ENCODE measurements around a stretch of chr17.

DNA sequence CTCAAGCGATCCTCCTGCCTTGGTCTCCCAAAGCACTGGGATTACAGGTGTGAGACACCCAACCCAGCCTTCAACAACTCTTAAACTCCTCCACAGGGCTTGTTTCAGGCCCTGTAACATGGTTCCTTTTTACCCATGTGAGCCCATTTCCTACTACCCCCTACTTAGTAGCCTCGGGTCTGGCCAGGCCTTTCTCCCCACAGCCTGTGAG lies 39.4 kb upstream of the ICAM2 start:
- PRO-cap, result no peak

DNA sequence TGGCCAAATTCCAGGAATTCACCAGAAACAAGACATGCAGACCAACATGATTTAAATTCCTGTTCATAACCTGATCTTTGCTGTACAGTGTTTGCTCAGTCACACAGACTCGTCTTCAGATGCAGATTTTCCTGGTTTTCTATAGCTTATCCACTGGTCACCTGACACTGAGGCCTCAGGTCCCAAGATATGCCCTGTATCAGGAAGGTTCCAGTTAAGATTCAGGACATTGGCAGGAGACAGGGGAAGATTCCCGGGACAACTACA lies 47.4 kb downstream of the ERN1 start:
- PRO-cap, result no peak

GRCh38 chr17:64082831-64083294 lies 47.1 kb downstream of the ERN1 start:
- PRO-cap, result no peak

- PRO-cap, result no peak
These were observed 15.2 kb upstream of the ERN1 start for GRCh38 chr17:64144950-64145639.

DNA sequence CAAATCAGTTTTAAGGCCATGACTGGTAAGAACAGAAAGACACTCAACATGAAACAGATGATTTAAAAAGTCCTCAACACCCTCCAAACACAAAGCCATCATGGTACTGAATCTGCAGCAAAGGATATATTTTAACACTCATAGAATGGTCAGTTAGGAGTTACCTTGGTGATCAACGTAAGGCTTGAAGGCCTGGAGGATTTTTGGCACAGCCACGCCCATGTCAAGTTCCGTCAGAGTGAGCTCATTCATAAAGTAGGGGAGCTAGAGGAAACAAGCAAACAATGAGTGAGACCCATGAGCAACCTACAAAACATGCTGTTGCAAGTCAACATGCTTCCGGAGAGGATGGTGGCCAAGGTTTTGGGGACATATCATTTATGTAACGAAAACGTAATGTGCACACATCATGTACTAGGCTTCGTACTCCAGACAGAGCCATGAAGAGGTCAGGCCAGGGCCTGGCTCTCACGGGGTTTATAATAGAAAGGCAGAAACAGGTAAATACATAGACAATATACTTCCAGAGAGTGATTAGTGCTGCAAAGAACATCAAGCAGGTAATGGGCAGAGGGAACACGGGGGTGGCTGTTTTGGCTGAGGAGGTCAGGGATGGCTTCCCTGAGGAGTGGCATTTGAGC lies 41.1 kb upstream of the ERN1 start:
- PRO-cap, result no peak

GRCh38 chr17:64190363-64190790 lies 60.4 kb upstream of the ERN1 start:
- PRO-cap, result no peak

DNA sequence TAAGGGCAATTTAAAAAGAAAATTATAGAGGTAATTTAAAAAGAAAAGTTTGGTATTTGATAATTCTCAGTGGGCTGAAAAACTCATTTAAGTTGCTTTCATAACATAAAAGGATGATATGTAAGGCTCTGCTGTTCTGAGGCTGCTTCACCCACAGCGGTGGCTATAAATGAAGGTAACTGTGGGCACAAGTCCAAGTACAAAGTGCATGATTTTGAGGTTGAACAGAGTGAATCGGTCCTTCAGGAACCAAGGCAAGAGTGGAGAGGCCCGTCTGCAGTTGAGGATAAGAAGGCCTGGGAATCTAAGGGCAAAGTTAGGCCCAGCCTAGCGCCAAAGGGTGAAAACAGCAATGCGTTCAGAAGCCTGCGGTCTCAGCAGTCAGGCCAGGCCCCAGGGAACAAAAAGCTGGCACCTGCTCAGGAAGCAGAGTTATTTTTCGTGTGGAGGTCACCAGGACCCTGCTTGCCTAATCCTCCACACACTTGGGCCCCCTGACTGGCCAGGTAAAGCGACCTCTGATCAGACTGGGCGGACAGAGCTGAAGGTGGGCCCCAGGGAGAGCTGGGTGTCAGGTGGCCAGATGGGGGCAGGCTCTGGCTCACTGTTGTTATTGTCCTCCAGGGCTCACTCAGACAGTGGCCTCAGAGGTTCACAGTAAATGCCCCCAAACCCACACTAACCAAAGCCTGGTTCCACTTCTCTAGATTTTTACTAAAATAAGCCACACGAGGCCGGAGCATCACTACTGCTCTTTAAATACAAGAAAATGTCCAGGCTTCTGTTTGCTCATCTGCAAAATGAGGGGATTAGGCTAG lies 46.5 kb downstream of the TEX2 start:
- PRO-cap, result no peak

DNA sequence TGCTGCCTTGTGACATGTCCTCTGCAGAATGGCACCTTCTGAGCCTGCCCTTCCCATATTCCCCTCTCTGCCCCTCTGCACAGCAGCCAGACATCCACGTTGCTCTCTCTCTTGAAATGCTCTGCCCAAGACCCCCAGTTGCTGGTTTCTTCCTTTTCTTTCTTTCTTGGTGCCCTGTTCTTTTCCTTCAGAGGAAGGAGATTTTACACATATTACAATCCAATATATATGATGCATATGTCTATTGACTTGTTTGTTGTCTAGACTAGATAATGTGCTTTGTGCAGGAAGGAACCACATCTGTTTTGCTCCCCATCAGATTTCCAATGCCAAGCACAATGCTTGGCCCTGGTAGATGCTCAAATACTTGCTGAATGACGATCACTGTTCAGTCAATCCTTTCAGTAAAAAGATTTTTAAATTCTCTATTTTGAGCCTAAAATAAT lies 6.6 kb downstream of the TEX2 start:
- PRO-cap, result no peak

GRCh38 chr17:64264894-64265349 lies 1.9 kb upstream of the TEX2 start:
- PRO-cap, result no peak

GRCh38 chr17:64356803-64357634 lies 33.6 kb downstream of the PECAM1 start:
- PRO-cap, result no peak

DNA sequence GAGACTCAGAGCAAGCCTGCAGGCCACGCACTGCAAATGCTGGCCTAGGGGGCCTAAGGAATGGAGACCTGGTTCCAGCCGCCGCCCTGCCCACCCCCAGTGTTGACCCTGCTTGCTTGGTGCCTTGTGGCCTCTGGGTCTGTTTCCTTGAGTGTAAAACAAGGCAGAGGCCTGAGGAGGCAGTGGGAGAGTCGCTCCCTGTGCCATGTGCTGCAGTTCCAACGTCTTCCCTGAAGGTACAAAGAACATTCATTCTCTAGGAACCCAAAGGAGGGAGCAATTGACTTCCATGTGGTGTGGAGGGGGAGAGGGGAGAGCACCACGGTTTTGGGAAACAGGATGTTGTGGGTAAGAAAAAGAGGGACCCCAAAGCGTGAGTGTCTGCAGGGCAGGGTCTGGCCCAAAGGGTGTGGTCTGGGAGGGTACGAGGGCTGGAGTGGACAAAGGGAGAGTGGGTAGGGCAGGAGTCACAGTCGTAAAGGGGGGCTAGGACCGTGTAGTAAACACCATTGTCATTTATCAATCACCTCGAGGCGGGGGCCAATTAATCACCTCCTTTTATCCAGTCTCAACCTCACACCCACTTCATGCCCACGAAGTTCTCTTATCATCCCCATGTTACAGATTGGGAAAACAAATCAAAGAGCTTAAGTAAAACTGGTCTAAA lies 2.6 kb downstream of the PECAM1 start:
- PRO-cap, result no peak

DNA sequence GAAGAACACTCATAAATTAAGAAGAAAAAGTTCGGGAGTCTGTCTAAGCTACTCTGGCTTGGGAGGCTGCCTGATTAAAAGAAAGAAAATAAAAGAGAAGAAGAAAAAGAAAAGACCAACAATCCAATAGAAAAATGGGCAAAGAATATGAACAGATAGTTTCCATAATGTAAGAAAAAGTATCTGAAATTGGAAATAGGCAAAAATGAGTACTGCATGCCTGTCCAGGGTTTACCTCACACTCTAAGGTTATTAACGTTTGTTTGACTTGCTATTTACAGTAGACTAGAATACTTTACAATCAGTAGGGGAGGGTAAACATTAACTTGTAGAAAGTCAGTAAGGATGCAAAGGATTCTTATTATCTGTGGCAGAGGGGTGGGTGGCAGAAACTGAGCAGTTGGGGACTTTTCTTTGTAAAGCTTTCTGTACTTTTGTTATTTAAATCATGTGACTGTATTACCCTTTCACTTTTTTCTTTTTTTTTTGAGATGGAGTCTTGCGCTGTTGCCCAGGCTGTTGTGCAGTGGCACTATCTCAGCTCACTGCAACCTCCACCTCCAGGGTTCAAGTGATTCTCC lies 5.4 kb upstream of the PECAM1 start:
- PRO-cap, result no peak

DNA sequence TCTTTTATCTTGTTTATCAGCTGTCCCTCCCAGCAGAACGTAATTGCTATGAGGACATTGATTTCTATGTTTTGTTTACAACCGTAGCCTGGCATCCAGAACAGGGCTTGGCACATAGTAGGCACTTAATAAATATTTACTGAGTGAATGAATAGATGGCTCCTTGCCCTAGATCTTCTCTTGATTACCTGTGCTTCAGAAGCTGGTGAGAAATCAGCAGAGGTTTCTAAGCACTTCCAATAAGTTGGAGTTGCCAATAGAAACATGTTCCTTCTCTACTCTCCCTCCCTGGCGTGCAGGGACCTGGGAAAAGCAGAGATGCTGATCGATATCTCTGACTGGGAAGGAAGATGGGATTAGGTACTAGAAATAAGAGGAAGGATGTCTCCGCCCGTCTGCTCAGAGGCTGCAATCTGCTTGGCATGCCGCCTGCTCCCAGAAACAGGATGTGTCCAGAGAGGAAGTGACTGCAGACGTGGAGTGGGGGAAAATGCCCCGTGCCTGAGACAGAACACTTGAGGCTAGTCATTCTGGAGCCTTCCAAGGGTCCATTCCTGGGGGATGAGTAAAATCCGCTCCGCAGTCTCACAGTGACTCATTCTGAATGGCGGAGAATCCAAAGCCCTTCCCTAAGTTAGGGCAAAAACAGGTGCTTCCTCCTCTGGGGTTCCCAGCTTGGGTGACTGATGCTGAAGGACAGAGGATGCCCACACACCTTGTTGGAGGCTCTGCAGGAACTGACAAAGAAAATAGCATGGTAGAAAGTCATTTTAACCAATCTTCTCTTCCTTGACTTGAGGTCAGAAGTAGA lies 44.9 kb upstream of the SMURF2 start:
- PRO-cap, result bidirectional peak, plus-strand start at position 673 of the sequence, minus-strand start at position 448 of the sequence

GRCh38 chr17:64975899-64976439 lies 56.7 kb upstream of the LRRC37A3 start:
- PRO-cap, result bidirectional peak, plus-strand start at chr17:64975967, minus-strand start at chr17:64975970; bidirectional peak, plus-strand start at chr17:64976153, minus-strand start at chr17:64976140

DNA sequence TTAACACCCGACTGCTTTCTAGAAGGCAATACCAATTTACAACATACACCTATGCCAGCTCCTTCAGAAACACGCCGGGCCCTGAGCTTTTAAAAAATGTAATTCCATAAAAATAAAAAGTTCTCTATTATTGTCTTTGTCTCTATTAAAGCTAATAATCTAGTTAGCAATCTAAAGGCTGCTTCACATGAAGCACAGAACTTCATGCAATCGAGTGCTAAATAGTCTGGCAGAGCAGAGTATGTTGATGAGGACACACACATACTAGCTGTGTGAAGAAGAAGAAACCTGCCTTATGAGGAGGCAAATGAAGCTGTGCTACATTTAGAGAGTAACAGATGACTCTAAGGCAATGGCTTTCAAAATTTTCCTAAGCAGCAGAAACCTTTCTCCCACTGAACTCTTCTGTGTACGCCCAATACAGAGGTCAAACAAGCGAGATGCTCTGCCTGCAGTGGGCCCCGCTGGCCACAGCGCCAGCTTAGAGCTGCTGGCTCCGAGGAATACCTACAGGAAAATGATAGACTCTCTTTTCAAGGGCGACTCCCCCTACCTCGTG lies 39.3 kb downstream of the GNA13 start:
- PRO-cap, result no peak

- PRO-cap, result no peak
These were observed 1.6 kb upstream of the GNA13 start for GRCh38 chr17:65058196-65058528.

DNA sequence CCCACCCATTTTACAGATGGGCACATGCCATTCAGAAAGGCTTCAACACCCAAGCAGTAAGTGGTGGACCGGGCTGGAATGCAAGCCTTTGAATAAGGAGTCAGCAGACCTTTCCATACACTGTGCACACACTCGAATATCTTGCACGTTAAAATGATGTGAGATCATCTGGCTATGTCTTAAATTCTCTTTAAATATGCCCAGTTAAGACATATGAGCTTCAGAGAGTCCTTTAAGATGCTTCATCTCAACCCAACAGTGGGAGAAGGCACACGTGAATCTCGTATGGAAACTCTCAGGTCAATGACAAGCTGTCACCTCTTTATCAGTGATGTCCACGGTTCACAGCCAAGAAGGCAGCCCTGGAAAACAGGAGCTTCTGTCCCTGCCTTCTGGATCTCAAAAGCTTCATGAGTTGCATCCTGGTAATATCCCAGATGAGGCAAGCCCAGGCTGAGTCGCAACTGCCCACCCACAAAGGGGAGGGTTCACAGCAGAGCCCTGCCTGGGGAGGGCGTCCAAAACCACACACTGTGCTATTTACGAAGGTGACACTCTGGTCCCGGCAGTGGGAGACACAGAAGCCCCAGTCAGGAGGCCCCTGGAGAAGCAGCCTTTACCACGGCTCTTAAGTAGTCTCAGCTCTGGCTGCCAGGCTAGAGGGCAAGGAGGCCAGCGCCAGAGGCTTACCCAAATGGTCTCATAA lies 5.6 kb downstream of the AXIN2 start:
- PRO-cap, result no peak

GRCh38 chr17:65557217-65557972 lies 4.1 kb downstream of the AXIN2 start:
- PRO-cap, result no peak

- PRO-cap, result no peak
These were observed 33.6 kb upstream of the AXIN2 start for GRCh38 chr17:65594935-65595516.

DNA sequence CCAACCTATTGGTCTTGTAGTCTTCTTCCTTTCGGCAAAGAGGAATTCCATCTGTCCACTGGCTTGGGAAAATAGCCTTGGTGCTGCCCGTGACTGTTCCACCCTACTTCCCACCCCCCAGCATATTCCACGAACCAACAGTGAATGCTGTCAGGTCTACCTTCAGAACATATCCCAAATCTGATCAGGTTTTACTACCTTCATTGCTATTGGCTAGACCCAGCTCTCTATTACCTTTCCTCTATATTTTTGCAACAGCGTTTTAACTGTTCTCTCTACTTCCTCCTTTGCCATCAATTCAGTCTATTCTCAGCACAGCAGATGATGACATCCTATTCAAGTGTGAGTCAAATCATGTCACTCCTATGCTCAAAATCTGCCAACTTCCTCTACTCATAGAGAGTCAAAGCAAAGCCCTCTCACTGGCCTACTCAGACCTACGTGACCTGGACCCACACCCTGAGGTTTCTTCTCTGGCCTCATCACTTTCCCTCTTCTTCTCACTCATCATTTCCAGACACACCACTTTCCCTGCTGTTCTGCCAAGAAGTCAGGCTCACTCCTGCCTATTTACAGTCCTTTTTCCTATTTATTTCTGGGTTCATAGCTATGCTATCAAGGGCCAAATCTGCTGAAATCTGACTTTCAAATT lies 289.0 kb upstream of the AXIN2 start:
- PRO-cap, result no peak

All from Calu3 (cell line).